ENCODE data around the gene LARP6.

DNA sequence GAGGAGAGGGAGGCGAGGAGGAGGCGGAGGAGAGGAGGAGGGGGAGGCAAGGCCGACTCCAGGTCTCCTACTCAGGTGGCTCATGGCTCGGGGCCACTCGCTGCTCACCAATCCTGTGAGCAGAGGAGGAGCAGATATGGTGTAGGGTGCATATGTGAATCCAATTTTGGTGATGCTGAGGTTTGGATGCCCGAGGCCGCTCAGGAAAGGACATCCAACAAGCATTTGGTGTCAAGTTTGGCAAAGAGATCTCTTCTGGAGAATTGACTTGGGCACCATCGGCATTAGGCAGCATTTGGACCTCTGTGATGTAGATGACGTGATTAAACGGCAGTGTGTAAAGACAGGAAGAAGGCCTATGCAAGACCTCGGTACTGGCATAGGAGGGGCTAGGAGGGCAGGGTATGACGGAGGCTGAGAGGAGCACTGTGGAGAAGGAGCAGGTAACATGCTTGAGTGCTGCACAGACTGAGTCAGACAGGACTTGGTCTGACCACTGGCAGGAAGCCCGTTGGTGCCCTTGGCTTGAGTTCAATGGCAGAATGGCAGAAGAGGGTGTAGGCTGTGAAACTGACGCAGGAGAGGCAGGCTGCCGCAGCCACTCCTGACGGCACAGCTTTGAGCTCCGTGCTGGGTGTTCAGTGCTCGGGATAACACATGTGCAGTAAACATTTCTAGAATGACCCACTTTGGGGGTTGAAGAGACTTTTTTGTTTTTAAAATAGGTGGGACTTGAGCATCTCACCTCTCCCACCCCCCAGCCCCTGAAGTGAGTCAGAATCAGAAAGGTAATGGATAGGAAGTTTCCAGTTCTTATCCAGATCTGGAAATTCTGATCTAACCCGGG, 126.1 kb downstream of the RPLP1 start:
- PRO-cap = bidirectional peak, plus-strand start at position 641 of the sequence, minus-strand start at position 479 of the sequence

DNA sequence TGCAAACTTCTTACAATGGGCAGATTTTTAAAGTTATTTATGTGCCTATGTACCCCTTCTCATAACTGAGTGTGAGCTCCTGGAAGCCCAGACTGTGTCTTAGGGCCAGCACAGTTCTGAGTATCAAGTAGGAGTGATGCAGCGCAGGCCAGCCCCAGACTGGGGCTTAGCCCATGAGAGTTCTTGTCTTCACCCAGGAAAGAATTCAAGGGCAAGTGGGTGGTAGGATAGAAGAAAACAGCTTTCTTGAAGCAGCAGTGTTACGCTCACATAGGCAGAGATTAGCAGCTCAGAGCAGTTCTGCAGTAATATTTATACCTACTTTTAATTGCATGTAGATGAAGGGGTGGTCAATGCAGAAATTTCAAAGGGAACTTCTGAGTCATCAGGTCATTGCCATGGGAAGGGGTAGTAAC, 74.9 kb downstream of the TLE3 start:
- PRO-cap = no peak

DNA sequence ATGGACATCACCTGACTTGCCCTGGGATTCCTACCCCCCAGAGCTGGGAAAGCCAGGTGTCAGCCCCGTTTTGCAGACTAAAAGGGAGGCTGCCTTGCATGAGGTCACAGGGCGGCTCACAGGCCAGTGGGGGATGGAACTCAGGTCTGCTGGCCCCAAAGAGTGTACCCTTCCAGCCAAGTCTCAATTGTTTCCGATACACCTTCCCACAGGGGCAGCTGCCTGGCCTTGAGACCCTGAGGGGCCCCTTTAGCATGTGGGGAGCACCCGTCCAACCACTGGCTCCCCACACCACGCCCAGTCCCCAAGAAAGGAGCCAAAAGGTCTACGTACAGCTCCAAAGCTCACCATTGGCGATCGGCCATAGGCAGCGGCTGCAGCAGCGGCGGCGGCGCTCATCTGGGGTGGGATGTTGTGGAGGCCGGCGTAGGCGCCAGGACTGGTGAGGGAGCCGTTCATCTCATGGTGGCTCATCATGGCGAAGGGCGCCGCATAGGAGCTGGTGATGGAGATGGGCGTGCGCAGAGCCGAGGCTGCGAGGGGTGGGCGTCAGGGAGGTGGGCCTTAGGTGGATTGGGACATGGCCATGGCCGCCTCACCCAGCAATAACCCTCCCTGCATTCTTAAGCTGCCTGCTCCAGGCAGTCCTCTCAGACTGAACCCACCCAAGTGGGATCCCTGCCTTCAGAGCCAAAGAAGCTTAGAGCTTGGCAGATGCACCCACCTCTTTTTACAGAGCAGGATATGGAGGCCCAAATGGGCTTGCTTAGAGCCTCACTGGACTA, 40.4 kb downstream of the TLE3 start:
- PRO-cap = no peak

- PRO-cap = bidirectional peak, plus-strand start at chr15:70062755, minus-strand start at chr15:70062720
Observed at GRCh38 chr15:70062172-70062985, 35.3 kb downstream of the TLE3 start.

- PRO-cap = no peak
Observed at GRCh38 chr15:70063908-70064569, 33.7 kb downstream of the TLE3 start.

GRCh38 chr15:70065899-70066892, 31.5 kb downstream of the TLE3 start:
- PRO-cap = no peak

- PRO-cap = no peak
Observed at GRCh38 chr15:70081725-70082394, 15.9 kb downstream of the TLE3 start.

- PRO-cap = unidirectional peak, minus-strand start at chr15:70101549
Observed at GRCh38 chr15:70101366-70101781, 3.7 kb upstream of the TLE3 start.

DNA sequence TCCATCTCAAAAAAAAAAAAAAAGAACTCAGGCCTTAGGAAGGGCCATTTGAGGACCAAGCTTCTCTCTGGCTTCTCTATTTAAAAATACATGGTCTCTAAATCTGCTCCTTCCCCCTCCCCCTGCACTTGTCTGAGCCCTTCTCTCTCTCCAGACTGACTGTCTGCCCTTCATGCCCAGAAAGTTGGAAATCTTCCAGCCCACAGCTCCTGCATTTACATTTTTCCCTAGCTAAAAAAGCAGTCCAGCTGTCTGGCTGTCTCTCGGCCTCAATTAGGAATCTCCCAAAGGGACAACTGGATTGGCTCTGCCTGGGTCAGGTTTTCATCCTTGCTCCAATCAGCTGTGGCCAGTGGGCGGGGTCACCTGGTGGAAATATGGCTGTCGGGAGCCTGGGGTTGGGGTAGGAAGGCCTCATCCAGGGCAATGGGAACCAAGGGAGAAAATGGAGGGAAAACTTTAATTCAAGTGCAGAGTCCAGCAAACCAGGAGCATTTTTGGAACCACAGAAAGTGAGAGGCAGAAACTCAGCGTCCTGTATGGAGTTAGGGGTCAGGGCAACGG, 50.8 kb upstream of the TLE3 start:
- PRO-cap = no peak

GRCh38 chr15:70155048-70155573, 57.4 kb upstream of the TLE3 start:
- PRO-cap = no peak

GRCh38 chr15:70195630-70196502, 98.1 kb upstream of the TLE3 start:
- PRO-cap = no peak

GRCh38 chr15:70246135-70246334, 148.3 kb upstream of the TLE3 start:
- PRO-cap = no peak

DNA sequence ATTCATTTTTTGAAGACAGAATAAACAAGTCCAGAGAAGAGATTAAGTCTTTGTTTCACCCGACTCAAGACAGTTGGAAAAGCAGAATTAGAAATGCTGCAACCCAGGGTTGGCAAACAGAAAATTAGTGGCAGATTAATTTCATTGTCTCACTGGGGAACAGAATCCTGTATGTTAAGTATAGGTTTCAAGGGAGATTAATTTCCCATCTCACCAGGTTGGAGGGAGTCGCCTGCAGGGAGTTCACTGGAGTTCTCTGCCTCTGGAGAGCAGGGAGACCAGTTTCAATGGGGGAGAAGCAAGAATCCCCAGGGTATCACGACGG, 268.2 kb downstream of the UACA start:
- PRO-cap = no peak

GRCh38 chr15:70526341-70527300, 236.7 kb downstream of the UACA start:
- PRO-cap = no peak

- PRO-cap = no peak
Observed at GRCh38 chr15:70714049-70714473, 49.3 kb downstream of the UACA start.

DNA sequence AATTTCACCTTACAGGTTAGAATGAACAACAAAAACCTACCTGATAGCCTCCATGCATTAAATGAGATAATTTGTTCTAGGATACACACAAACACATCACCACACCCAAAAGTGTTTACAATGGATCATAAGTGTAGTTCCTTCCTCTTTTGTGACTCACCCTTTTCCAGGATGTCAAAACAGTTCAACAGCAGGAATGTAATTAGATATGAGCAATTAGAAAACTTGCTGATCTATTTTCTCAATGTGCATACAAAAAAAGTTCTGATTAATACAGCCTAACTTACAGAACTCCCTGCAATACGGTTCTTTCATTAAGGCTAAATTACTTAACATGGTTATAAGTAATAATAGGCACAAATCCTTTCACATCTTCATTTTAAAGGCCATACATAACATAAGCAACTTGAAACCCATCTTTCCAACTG, 21.5 kb downstream of the UACA start:
- PRO-cap = no peak

GRCh38 chr15:70789301-70789500, 25.8 kb upstream of the UACA start:
- PRO-cap = no peak

DNA sequence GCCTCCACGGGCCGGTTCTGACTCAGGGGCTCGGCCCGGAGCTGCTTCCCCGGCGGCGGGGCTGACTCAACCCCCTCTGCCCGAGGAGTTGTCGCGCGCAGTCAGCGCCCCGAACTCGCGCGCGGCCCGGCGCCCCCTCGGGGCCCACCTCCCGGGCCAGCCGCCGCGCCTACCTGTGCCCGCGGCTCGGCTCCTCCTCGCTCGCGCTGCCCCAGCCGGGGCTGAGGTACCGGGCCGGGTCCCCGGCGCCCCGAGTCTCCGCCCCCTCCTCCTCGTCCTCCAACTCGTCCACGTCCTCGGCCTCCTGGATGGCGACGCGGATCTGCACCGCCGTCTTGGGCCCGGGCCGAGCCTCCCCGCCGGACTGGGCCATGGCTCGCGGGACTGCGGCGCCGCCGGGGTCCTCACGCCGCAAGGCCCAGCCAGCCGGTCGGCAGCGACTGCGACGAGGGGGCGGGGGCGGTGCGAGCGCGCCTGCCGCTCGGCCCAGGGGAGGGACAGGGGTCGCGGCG, at the start of gene LARP6:
Gene LARP6 (minus strand): TSS at position 442 of the 512 bp plus-strand sequence.
- PRO-cap = bidirectional peak, plus-strand start at position 333 of the sequence, minus-strand start at position 223 of the sequence; bidirectional peak, plus-strand start outside the sequence, minus-strand start at position 442 of the sequence

DNA sequence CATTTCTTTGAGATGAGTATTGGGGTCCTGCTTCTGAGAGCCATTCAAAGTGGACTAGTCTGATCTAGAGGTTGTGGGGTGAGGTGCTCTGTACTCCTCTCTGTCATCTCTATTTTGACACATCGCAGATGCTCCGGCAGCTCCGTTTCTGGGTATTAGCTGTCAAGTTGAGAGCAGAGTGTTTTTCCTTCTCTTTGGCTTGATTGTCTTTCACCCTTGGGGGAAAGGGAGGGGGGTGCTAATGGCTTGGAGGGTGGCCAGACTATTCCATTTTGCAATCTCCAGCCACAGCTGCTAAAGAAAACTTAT, 13.8 kb upstream of the LARP6 start:
- PRO-cap = no peak

DNA sequence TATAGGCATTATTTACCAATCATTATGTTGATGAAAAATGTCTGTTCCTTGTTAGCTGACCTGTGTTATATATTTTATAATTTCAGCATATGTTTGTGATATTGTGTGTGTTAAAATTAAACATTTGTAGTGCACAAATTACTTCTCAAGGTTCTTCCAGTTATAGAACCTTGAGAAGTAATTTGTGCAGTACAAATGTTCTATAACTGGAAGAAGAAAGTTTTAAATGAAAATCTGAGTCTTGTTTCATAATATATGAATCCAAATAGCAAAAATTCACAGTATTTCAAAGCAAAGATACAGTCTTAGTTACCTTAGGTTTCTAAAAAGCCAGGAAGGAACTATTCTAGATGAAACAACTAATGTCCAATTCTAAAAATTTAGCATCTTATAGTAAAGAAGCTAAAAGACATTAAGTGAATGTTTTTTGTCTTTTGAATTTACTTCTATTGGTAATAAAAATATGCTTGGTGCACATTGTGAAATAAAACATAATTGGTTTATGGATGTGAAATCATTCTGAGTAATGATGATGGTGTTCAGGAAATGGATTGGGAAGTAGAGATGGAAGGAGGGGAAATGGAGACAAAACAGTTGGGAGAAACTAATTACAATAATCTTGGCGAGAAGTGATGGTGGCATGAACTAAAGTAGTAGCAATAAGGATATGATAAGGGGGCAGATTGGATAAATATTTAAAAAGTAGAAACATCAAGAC, 21.4 kb downstream of the LRRC49 start:
- PRO-cap = no peak